HT1080 (cell line): ENCODE measurements around the genes UNC45A and VPS33B.

DNA sequence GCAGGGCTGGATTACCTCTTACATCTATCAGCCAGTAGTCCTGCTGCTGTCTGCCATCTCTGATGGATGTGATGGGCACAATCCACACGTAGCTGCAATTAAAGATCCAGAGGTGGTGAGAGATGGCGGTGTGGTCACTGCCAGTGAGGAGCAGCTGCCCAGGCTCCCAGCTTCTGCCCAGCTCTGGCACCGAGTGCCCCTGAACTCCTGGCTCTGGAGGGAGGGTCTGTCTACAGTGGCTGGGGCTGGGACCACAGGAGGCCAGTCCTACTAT, 13.6 kb downstream of the ANPEP start:
RAMPAGE:
- cytosol, long total RNA, result no peak
- long total RNA, result no peak
- nucleus, long total RNA, result no peak

GRCh38 chr15:89811845-89812835, 2.5 kb downstream of the ANPEP start:
RAMPAGE:
- cytosol, long total RNA, result no peak
- long total RNA, result no peak
- nucleus, long total RNA, result no peak

DNA sequence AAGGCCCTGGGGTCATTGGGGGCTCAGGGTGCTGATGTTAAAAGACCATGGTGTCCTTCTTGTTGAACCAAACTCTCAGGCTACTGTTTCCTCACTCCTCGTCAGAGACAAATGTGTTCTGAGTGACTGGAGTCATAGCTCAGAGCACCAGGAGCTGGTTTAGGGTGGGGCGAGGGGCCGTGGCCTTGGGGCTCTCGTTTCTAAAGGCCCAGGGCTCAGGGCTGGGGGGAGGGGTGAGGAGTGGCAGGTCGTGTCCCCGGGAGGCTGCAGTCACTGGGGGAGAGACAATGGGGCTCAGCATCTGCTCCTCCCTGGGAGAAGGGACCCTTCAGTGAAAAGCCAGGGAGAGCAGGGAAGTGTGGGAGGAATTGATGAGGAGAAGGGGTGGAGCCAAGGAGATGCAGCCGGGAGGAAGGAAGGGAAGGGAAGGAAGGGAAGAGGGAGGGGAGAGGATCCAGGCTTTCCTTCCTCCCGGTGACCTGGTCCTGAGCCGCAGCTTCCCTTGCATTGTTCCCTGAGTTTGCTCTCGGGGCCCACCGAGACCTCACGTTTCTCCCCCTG, 1.5 kb upstream of the ZNF710 start:
RAMPAGE:
- cytosol, long total RNA, result no peak
- long total RNA, result no peak
- nucleus, long total RNA, result no peak

GRCh38 chr15:90018486-90019087, 17.5 kb downstream of the ZNF710 start:
RAMPAGE:
- cytosol, long total RNA, result no peak
- long total RNA, result no peak
- nucleus, long total RNA, result no peak

RAMPAGE:
- cytosol, long total RNA, result no peak
- long total RNA, result no peak
- nucleus, long total RNA, result no peak
These were observed 34.8 kb downstream of the ZNF710 start for GRCh38 chr15:90035895-90036288.

RAMPAGE:
- cytosol, long total RNA, result no peak
- long total RNA, result no peak
- nucleus, long total RNA, result no peak
These were observed 5.3 kb downstream of the IDH2 start for GRCh38 chr15:90096910-90097327.

RAMPAGE:
- cytosol, long total RNA, result no peak
- long total RNA, result no peak
- nucleus, long total RNA, result no peak
These were observed 49.0 kb upstream of the SEMA4B start for GRCh38 chr15:90151949-90152722.

RAMPAGE:
- cytosol, long total RNA, result no peak
- long total RNA, result no peak
- nucleus, long total RNA, result no peak
These were observed 16.0 kb upstream of the SEMA4B start for GRCh38 chr15:90184738-90185840.

RAMPAGE:
- cytosol, long total RNA, result no peak
- long total RNA, result no peak
- nucleus, long total RNA, result no peak
These were observed 12.3 kb downstream of the SEMA4B start for GRCh38 chr15:90213143-90214138.

DNA sequence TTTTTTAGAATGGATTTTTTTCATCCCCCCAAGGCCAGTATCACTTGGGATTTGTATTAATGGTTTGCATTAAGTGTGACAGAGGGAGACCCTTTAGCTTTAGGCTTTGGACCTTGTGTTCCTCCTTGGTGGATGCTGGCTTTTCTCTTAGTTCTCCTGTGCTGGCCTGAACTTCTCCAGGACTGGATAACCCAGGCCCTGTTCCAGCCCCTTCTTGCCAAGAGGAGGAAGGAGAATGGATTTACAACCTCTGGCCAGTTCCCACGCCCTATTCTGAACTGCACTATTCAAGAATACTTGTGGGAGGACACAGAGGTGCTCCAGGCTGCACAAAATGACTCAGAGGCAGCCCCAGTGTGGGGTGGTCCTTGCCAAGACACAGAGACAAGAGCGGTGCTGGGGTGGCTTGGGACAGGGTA, 36.5 kb upstream of the ZNF774 start:
RAMPAGE:
- cytosol, long total RNA, result no peak
- long total RNA, result no peak
- nucleus, long total RNA, result no peak

DNA sequence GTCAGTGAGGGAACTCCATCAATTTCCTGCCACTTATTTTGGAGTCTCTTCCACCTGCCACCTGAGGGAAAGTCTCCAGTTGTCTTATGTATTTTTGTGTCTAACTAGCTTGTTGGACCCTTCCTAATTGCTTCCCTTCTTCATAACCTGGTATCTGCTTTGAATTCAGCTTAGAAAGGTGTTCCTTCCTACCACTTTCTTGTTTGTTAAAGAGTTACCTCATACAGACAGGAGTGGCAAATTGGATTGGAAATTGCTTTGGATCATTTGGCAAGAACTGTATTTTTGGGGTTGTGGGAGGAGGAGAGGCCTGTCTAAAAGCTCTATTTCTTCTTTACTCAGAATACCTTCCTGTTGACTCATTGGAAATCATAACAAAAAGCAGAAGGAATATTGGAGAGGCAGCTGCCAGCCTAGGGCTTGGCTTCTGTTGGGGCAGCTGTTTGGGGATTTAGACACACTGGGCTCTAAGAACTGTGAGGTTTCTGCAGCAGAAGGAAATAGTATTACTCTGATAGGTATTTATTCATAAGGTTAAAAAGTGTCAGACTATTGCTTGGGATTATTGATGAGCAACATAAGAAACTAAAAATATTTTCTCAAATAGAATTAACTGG, 14.2 kb downstream of the IQGAP1 start:
RAMPAGE:
- cytosol, long total RNA, result no peak
- long total RNA, result no peak
- nucleus, long total RNA, result no peak

GRCh38 chr15:90492432-90492755, 37.3 kb upstream of the CRTC3 start:
RAMPAGE:
- cytosol, long total RNA, result no peak
- long total RNA, result no peak
- nucleus, long total RNA, result no peak

GRCh38 chr15:90529271-90529734, 420 bp upstream of the CRTC3 start:
RAMPAGE:
- cytosol, long total RNA, result no peak
- long total RNA, result no peak
- nucleus, long total RNA, result no peak

GRCh38 chr15:90561650-90562295, 32.0 kb downstream of the CRTC3 start:
RAMPAGE:
- cytosol, long total RNA, result no peak
- long total RNA, result no peak
- nucleus, long total RNA, result no peak

DNA sequence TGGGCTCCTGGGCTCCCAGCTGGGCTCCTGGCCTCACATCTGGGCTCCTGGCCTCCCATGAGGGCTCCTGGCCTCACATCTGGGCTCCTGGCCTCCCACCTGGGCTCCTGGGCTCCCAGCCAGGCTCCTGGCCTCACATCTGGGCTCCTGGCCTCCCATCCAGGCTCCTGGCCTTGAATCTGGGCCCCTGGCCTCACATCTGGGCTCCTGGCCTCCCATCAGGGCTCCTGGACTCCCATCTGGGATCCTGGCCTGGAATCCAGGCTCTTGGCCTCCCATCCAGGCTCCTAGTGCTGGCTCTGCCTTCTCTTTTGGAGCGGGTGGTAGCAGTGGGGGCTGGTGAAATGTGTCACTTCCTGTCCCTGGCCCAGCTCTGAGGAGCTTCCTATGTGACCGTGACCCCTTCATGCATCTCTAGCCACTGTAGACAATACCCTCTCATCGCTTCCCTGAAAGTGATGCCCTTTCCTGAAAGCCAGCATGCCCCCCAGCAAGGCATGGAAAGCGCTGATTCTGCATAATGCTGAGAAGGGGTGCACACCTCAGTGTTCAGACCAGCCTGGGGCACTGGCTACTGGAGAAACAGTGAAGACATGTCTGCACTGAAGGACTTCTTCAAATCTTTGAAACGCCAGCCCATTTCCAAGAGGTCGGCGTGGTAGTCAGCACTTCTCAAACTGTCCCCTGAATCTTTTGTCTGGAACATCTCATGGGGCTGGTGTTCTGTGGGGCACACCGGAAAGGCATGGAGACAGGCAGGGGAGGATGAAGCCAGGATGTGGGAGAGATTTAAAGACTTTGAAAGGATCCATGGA, 62.4 kb upstream of the BLM start:
RAMPAGE:
- cytosol, long total RNA, result no peak
- long total RNA, result no peak
- nucleus, long total RNA, result no peak

DNA sequence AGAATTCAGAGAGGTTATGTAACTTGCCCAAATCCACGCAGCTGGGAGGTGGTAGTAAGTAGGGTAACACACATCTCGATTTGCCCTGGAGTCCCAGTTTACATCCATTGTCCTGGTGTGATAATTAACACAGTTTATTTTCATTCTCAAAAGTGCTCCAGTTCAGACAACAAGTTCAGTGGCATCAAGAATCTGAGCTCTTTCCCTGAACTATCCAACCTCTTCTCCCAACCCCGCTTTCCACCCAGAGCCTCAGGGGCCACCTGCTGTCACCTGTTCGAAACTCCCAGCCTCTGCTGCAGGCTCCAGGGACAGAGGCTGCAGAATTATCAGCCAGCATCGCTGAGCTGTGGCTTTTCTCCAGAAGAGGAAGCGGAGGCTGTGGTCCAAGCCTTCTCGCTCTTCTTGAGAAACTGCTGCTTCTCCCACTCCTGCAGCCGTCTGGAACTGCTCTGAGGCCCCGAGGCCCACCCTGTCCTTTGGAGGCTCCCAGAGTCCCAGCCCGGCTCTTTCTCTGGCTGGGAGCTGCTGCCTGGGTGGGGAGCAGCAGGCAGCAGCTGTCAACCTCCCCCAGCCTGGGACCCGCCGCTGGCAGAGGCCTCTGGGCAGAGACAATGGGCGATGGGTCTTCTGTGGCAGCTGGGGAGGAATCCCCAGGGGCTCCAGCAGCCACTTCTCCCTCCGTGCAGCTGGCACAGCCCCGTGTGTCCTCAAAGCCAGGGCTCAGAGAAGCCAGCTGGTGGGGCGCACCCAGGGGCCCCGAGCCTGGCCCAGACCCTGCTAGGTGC, 50.2 kb upstream of the FURIN start:
RAMPAGE:
- cytosol, long total RNA, result no peak
- long total RNA, result no peak
- nucleus, long total RNA, result no peak

GRCh38 chr15:90883729-90884226, 526 bp upstream of the FES start:
RAMPAGE:
- cytosol, long total RNA, result no peak
- long total RNA, result no peak
- nucleus, long total RNA, result no peak

DNA sequence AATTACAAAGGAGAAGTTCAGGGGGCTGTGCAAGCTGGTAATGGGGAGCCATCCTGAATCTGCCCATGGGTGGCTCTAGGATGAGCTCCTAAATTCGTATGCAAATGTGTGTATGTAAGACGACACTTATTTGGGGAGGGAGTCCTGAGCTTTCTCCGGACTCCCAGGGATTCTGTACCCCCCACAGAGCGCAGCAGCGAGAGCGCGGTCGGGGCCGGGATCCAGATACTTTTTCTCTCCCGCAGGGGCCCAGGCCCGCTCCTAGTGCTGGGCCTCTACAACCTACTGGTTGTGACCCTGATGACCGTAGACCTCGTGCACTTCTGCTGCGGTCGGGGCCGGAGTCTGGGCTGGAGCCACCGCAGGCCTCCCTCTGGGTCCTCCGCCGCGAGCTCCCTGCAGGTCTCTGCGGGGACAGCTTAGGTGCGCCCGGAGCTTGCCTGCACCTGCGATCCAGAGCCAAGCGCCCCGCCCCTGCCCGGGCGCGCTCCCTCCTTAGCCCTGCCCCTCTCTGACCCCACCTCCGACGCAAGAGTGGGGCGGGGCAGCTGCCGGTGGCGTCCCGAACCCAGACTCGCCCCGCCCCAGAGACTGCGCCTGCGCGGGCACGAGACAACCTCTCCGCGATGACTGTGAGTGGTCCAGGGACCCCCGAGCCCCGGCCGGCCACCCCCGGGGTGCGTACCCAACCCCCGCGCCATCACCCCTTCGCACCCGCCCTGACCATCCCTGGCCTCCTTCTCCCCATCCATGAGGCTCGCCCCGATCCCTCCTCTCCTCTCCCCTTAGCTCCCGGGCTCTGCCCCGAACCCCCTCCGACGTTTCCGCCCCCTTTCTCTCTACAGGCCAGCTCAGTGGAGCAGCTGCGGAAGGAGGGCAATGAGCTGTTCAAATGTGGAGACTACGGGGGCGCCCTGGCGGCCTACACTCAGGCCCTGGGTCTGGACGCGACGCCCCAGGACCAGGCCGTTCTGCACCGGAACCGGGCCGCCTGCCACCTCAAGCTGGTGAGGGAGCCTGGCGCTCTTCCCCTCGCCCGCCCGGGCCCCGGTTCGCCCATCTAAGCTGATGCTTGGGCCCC, at the start of gene UNC45A:
TSS of gene UNC45A (plus strand) at position 587 of the 1,081 bp plus-strand sequence.
RAMPAGE:
- cytosol, long total RNA, result no peak
- long total RNA, result no peak
- nucleus, long total RNA, result no peak

RAMPAGE:
- cytosol, long total RNA, result no peak
- long total RNA, result no peak
- nucleus, long total RNA, result no peak
These were observed 766 bp downstream of the VPS33B start for GRCh38 chr15:91021340-91022316.

DNA sequence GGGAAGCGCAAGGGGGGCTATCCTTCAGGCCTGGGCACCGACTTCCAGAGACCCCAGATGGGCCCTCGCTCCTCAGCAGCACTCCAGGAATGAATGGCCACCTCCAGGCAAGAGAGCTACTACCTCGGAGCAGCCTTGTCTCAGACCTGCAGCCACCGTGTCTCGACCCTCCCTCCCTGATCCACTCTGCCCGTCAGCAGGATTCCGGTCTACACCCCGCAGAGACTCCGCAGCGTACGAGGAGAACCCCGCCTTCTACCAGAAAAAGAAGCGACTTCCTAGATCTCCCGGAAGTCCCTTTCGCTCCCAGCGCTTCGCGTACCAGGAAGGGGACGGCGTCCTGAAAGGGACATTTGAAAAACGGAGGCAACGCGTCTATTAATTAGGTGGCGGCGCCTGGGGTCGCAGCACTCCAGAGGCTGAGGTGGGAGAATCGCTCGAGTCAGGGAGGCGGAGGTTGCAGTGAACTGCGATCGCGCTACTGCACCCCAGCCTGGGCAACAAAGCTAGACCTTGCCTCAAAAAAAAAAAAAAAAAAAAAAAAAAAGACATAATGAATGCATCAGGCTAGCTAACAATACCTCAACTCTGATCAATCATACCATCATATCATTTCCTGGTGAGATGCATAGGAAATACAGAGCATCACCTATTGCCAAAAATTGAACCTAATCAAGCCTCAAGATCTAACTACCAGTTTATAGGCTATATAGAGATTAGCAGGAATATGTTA, at the start of gene VPS33B:
TSS of gene VPS33B (minus strand) at position 278 of the 733 bp plus-strand sequence.
RAMPAGE:
- cytosol, long total RNA, result no peak
- long total RNA, result no peak
- nucleus, long total RNA, result no peak